Bronchial epithelial cell (primary cell): ENCODE data around the genes MRPL46 and MFGE8.

GRCh38 chr15:85482741-85483247, 102.4 kb downstream of the AKAP13 start:
- RRBS, 2 experiments, result no CpG with 5 or more reads among the region's 6 CpGs

DNA sequence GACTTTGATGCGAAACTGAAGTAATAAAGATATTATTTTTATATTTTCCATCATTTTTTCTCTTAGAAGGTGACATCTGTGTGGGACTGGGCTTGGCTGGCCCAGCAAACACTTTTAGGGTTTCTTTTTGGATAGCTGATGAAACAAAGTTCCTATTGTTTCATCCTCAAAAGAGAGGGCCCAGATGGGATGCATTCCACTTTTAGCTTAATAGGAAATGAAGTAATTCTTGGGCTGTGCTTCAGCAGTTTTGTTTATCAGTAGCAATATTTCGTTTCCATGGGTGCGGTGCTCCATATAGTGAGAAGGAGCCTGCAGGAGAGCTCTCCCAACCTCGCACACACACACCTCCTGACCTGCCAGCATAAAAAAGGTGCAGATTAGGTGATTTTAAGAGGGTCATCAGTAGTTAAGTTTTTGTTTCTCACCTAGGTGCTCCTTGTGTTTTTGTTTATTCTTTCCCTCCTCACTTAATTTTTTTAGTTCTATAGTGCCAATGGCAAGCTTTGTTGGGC, 147.5 kb downstream of the AKAP13 start:
- RRBS, 2 experiments, result no CpG with 5 or more reads among the region's 4 CpGs

GRCh38 chr15:85620656-85621104, 174.0 kb downstream of the KLHL25 start:
- RRBS, 2 experiments, result no CpG with 5 or more reads among the region's 3 CpGs

- RRBS, 2 experiments, result no CpG with 5 or more reads among the region's 9 CpGs
Measured at GRCh38 chr15:85646845-85647460, 147.8 kb downstream of the KLHL25 start.

DNA sequence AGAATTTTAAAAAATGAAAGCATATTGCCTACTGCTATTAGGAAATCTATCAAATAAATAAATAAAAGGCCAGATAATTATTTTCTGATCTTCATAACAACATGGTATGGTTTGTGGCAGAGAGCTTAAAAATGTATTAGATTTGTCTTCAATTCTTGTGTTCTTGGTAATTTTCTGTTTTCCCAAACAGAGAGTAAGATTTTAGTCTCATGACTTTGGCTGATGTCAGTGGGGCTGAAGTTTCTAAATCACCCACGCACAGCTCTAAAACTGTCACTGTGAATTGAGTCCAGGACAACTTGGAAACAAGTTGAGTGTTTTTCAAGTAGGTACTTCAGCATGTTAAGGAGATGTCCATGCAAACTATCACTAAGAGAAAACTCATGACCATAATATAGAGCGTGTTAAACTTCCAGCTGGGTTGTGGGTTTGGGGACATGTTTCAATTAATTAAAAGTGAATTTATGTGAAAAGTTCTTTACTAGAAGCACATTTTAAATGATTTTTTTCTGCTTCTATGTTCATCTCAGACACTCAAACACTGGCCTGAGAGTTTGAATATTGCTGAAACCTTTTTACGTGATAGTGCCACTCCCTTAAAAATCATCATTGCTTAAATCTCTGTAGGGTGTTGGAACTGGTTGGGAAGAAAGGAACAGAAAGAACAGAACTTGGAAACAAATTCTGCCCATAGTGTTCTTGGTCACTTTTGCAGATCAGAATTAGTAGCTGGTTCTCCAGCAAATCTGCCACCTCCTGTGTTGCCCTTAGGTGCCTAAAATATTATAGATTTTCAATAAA, 89.9 kb downstream of the KLHL25 start:
- RRBS, 2 experiments, result no CpG with 5 or more reads among the region's 3 CpGs

GRCh38 chr15:85718857-85719498, 75.7 kb downstream of the KLHL25 start:
- RRBS, 2 experiments, result no CpG with 5 or more reads among the region's 5 CpGs

GRCh38 chr15:85726088-85726795, 68.5 kb downstream of the KLHL25 start:
- RRBS, 2 experiments, result no CpG with 5 or more reads among the region's 3 CpGs

GRCh38 chr15:85744341-85745062, 50.2 kb downstream of the KLHL25 start:
- RRBS, 2 experiments, result no CpG with 5 or more reads among the region's 15 CpGs

DNA sequence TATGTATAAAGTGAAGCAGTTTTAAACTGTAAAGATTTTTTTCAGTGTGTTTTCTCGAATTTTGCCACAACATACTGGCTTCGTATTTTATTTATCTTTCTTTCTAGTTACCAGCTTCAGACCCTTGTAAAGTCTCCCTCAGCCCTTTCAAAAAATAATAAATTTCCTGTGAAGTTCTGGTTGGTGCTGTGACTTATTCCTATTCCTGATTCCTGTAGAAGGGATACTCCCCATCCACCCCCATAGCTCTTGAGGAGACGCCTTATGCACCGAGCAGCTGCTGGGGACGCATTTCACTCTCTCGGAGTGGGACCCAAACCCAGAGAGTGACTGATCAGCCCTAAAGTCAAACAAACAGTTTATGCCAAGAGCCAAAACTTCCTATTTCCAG, 45.5 kb downstream of the KLHL25 start:
- RRBS, 2 experiments, result no CpG with 5 or more reads among the region's 6 CpGs

DNA sequence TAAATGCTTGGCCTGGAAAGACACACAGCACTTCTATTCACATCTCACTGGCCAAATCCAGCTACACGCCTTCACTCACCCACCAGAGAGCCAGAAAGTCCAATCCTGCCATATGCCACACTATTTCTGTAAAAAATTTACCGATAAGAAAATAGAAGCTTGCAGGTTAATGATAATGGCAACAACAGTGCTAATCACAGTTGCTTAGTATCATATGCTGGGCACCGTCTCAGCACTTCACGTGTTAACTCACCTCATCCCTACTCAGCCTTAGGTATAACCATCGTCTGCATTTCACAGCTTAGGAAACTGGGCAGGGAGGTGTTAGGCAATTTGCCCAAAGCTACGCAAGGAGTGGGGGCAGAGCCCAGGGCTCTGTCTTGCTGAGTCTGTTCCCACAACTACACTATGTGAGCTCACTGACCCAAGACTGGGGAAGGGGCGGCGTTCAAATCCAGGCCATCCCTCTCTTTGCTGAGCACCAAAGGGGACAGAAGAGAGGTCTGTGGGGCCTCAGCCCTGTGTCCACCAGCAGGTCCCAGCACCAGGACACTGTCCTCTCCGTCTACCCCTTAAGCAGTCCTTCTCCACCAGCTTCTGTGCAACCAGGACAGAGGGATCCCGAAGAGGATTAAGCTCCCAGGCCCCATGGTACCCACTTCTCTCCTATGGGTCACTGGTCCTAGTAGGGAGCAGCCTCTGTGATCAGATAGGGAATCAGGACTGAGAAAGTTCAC, 16.3 kb downstream of the KLHL25 start:
- RRBS, 2 experiments, result no CpG with 5 or more reads among the region's 10 CpGs

DNA sequence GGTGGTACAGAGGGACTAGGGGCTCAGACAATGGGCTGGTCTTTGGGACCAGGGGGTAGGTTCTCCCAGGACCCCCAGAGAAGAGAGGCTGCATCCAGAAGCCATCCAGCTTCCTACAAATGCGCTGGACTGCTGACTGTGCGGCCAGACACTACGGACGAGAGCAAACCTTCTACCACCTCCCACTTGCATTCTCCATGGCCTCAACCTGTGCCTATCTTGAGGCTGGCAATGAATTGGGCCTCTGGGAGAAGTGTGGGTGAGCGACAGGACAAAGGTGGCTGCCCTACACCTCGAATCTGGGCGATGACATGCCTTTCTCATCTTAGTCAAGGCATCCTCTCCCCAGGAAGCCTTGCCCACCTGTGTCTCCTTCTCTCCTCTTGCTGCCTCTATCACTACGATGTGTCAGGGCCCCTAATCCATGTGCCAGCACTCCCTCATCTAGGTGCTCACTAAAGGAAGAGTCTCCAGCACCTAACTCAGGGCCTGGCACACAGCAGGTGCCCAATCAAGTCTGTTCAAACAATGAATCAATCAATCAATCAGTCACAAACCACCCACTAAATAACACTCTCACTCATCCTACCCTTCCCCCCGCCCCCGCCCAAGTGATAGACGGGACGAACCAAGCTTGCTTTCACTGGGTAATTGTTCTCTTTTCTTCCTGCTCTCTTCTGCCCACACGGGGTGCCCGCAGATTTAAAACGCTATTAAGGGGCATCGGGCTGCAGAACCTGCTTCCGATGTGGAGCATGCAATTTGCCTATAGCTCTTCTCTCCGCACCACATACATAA, 2.1 kb downstream of the KLHL25 start:
- RRBS, 2 experiments, result no CpG with 5 or more reads among the region's 18 CpGs

- RRBS, 2 experiments, result no CpG with 5 or more reads among the region's 9 CpGs
Measured at GRCh38 chr15:87510209-87510555, 746.4 kb downstream of the NTRK3 start.

DNA sequence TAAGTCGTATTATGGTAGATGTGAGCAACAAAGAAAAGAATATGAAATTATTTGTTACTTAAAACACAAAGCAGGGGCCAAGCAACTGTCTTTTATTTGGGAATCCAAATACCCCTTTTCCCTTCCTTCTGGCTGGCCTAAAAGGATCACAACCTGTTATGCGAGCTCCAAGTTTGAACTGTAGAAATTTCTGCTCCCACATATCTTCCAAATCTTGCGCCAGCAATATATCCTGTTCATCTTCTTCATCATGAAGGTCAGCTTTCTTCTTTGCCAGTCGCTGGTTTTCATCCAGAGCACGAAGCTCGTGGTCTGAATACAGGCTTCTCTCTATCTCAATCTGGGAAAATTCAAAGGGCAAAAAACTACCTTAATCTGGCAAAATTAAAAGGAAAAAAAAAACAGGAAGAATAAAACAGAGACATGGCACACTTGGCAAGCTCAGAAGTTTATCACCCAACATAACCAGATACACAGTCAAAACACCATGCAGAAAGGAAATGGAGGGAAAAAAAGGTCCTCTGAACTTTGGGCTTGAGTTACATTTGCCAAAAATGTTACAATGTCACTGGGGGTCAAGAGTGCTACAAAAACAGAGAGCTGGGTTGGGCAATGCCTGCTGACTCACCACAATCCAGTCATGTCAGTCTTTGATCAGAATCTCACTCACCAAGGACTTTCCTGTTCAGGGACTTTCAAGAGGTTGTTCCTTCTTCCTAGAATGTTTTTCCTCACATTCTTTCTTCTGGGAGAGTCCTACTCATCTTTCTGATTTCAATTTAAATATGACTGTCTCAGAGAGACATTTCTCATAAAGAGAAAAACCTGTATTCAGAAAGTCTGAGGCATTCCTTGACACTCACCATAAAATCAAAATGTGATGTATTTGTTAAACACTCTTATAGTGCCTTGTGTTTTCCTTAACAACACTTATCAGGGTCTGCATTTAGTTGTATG, 1.5 kb downstream of the MRPL46 start:
- RRBS, 2 experiments, result no CpG with 5 or more reads among the region's 6 CpGs

DNA sequence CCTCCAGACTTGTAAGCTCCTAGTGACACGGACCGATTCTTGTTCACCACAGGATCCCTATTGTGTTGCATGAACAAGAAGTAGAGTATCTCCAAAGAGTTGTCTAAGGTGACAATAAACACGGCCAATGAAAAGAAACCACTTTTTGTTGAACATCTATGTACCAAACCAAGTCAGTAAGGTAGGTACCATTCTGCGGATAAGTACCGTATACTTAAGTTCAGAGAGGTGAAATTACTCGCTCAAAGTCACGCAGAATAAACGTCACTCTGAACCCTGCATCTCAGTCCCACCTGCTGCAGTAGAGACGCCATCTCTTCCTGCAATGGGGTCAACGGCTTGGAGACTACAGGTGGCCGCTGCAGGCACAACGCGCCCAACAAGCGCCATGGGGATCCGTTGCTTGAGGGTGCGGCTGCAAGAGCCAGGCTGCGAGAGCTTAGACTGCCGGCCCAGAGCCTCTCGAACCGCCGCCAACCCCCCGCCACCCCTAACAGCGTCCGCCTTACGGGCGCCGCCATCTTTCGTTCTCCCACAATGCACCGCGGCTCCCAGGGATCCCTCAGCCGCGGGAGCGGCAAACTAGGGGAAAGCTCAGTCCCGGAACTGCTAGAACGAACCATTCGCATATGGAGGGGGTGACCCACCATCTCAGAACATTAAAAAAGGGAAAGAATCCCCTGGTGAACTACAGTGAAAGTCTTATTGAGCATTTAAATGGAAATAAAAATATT, at the start of gene MRPL46:
MRPL46 (minus strand) TSS at position 532 of the 734 bp plus-strand sequence.
- RRBS, 2 experiments, result no CpG with 5 or more reads among the region's 36 CpGs

DNA sequence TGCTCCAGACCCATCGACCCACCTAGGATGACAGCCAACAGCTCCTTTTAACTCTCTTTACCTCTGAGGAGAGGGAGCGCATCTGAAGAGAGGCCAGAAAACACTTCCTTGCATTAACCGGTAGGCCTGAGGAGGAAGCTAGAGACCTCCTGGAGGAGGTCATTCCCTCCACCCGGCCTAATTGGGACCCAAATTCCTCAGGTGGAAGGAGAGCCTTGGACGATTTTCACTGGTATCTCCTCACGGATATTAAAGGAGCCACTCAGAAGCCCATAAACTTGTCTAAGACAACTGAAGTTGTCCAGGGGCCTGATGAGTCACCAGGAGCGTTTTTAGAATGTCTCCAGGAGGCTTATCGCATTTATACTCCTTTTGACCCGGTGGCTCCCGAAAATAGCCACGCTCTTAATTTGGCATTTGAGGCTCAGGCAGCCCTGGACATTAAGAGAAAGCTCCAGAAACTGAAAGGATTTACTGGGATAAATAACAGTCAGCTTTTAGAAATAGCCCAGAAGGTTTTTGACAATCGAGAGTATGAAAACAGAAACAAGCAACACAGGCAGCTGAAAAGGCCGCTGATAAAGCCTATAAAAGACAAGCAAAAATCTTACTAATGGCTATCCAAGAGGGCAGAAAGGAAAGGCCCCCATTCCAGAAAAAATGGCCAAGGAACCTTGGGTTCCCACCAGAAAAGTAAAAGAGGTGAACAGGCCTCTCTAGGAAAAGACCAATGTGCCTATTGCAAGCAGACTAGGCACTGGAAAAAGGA, 4.2 kb downstream of the DET1 start:
- RRBS, 2 experiments, result no CpG with 5 or more reads among the region's 13 CpGs

DNA sequence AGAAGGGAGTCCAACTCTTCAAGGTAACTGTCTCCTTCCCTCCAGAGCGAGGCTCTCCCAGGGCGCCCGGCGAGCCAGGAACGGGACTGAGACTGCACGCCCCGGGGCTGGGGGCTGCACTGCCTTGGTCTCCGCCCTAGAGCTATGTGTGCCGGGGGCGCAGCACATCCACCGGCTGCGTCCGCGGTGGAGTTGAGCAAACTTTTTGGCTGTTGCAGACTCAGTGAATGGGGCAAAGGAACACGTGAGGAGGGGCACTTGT, 482 bp downstream of the ACAN start:
- RRBS, 2 experiments, result under 1 to 5% methylated on average over 3 of the region's 15 CpGs

GRCh38 chr15:88912935-88913662, at the start of gene MFGE8:
TSS of gene MFGE8 (minus strand) at chr15:88913379.
- RRBS, 2 experiments, result 0% methylated on average over 1 of the region's 67 CpGs; no CpG with 5 or more reads in 1 of the 2 experiments

- RRBS, 2 experiments, result no CpG with 5 or more reads among the region's 5 CpGs
Measured at GRCh38 chr15:88983208-88983702, 70.1 kb upstream of the MFGE8 start.

DNA sequence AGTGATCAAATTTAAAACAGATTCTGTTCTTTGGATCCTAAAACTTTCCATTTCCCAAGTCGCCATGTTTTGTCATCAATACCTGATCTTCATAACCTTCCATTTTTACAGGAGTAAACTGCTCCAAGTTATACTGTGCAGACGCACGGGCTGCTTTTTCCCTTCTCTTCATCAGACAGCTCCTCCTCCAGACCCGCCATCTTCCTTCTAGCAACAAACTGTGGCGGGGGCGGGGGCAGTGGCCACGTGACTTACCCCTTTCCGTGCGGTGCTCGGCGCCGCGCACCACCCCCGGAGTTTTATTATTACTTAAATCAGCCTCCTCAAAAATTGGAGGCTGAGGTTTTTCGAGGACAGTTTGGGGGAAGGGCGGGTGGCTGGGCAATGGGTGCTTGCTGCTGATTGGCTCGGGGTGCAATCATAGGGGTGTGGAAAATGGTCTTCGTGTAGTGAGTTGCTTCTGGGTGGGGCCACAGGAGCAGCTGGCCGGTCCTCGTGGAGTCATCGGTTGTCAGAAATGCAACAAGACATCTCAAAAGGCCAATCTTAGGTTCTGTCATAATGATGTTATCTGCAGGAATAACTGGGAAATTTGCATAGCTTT, 77.0 kb upstream of the MFGE8 start:
- RRBS, 2 experiments, result no CpG with 5 or more reads among the region's 21 CpGs

DNA sequence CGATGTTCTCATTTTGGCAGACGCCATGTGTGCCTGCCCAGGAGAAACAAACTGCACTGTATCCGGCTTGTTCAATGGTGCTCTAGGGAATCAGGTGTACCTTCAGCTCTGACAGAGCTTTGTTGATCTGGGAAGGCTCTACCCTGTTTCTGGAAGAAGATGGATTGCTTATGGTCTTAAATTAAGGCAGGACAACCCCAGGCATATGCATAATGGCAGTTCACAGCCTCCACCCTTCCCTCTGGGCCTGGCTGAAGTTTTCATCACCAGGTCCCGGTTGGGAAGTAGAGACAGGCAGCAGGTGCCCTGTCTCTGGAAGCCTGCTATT, 34.1 kb downstream of the ABHD2 start:
- RRBS, 2 experiments, result no CpG with 5 or more reads among the region's 4 CpGs